Camera-type eye (tissue), 1 donor: ENCODE data around the genes CDC23 and ETF1.

DNA sequence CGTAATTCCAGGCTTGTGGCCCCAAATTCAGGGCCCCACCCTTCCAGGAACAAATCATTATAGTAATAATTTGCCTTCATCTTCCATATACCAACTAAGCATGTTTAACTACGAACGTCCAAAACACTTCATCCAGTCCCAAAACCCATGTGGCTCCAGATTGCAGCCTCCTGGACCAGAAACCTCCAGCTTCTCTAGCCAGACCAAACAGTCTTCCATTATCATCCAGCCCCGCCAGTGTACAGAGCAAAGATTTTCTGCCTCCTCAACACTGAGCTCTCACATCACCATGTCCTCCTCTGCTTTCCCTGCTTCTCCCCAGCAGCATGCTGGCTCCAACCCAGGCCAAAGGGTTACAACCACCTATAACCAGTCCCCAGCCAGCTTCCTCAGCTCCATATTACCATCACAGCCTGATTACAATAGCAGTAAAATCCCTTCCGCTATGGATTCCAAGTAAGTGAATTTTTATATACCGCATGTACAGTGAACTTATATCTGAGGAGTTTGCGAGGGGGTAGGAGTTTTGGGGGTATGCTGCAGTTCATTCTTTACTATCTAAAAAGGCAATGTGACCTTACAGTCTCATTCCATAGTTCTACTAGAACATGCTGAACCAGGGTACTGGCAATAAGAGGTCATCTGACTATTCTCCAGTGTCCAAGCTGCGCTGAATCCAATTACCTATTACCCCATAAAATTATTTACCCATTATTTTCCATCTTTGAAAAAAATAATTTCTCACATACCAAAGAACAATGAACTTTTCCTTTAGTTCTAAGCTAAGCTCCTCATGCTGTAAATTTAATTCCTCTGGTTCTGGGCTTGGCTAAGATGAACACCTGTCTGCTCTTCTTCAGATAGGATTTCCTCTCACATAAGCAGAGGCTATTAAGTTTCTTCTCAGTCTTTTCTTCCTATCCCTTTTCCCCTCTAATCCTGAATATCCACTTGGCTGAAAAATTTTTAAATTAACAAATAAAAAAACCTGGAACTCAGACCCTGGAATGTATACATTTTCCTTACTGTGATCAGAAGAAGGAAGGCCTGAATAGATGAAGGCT lies 3.2 kb downstream of the MYOT start:
- RAMPAGE, long total RNA = no peak

- RAMPAGE, long total RNA = no peak
These were observed 53.3 kb downstream of the FAM13B start for GRCh38 chr5:137979472-137980103.

DNA sequence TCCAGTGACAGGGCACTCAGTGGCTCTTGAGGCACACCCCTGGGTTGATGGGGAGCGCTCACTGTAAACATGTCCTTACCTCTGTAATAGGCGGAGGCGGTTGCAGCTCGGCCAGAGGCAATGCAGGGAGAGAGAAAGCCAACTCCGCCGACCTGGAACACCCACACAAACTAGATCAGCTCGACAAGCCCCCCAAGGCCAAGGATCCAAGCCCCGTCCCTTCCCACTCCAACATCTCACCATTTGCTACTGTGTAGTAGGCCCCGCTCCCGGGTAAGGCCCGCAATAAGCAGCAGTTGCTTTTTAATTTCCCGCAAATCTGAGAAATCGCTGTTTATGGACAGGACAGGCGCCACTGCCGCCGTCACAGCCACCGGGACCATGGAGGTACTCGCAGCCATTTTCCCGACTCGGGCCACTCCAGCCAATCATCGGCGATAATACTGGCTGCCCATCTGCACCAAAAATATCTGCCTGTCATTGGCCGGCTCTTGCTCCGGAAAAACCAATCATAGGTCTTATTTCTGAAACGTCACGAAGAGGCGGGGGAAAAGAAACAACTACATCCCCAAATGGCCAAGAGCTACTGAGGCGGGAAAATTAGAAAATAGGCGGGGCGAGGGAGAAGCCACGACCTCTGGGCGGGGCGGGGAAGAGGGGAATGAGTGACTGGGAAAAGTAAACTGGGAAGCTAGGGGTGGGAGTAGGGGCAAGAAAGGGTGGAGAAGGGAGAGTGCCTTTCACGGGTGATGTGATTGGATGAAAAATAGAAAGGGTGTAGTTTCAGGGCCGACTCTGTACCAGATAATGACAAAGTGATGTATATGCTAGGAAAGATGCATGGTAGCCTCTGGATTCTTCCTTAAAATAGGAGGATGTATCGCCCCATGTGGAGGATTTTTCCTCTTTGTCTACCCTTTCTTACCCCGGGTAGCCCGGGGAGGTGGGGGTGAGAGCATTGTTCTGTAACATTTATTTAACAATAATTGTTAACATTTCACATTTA lies at the start of gene CDC23:
CDC23 (minus strand) TSS at position 412 of the 1,006 bp plus-strand sequence.
- RAMPAGE, long total RNA = no peak

- RAMPAGE, long total RNA = no peak
These were observed 5.4 kb upstream of the KDM3B start for GRCh38 chr5:138346705-138347798.

DNA sequence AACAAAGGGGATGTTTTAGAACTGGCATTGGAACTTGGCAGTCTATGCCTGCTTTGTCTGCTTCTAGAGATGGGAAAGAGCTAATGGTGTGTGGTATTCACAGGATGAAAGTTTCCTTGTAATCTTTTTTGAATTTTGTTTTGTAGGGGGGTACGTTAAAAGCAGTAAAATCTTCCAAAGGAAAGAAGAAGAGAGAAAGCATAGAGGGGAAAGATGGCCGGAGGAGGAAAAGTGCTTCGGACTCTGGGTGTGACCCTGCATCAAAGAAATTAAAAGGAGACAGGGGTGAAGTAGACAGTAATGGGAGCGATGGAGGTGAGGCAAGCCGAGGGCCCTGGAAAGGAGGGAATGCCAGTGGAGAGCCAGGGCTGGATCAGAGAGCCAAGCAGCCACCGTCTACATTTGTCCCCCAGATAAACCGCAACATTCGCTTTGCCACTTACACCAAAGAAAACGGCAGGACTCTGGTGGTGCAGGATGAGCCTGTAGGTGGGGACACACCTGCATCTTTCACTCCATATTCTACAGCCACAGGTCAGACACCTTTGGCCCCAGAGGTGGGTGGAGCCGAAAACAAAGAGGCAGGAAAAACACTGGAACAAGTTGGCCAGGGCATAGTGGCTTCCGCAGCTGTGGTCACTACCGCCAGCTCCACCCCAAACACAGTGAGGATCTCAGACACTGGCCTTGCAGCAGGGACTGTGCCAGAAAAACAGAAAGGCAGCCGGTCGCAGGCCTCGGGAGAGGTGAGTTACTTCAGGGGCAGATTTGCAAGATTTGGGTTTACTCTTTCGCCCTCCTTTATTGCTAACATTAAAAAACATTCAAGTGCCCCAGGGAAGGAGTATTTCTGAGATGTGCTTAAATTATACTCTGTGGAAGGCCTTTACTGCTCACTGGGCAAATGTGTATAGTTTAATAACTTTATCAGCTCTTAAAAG lies 33.7 kb downstream of the KDM3B start:
- RAMPAGE, long total RNA = no peak

DNA sequence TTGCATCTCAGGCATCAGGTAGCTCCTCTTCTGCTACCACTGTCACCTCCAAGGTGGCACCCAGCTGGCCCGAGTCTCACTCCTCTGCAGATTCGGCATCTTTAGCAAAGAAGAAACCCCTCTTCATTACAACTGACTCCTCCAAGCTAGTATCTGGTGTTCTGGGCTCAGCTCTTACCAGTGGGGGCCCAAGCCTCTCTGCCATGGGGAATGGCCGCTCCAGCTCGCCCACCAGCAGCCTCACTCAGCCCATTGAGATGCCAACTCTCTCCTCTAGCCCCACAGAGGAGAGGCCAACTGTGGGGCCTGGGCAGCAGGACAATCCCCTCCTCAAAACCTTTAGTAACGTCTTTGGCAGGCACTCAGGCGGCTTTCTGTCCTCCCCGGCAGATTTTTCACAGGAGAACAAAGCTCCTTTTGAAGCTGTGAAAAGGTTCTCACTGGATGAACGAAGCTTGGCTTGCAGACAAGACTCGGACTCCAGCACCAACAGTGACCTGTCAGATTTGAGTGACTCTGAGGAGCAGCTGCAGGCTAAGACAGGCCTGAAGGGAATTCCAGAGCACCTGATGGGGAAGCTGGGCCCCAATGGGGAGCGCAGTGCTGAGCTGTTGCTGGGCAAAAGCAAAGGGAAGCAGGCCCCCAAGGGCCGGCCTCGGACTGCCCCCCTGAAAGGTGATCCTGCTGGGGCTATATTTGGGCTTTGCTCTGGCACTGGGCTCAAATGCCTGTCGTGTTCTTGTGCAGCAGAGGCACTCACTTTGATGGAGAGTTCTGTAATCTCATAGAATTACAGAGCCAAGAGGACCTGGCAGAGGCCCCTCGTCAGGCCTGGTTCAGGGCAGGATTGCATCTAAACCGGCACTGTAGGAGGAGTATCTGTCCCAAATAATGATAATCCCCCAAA lies 39.4 kb downstream of the KDM3B start:
- RAMPAGE, long total RNA = no peak

DNA sequence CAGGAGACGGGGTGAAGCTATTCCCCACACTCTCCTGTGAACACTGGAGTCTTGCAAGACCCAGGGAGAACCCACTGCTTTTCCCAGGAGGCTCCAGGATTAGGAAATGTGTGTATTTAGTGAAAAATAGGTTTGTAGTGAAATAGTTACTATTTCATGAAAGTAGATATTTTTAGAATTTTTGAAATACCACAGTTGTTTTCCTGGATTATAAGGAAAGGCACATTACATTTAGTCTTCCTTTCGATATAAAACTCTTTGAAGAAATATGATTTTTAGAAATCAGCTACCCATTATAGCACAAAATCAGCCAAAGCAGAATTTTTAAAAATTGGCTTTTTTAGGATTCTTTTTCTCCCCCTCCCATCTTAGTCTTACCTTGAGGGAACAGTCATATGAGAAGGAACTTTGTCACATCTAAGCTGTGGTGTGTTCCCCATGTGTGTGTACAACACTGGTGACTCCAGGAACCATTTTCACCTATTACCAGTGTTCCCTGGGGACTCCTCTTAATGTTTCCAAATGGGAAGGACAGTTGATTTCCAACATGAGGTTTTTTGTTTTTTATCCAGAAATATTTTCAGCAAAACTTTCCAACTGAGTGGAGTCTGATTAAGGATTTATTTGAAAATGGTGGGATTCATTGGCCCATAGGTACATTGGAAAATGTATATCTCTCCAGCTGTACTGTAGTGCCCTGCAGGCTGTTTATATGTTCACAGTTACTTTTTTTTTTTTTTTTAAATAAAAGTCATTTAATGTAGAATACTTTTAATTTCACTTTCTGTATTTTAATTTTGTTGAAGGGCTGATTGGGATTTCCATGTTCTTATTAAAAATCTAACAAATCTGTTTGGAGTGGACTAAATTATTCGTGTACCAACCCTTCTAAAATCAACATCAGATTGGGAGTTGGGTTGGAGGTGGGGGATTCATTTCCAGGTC lies 2.4 kb upstream of the REEP2 start:
- RAMPAGE, long total RNA = no peak

GRCh38 chr5:138467574-138468202 lies 2.4 kb downstream of the EGR1 start:
- RAMPAGE, long total RNA = no peak

DNA sequence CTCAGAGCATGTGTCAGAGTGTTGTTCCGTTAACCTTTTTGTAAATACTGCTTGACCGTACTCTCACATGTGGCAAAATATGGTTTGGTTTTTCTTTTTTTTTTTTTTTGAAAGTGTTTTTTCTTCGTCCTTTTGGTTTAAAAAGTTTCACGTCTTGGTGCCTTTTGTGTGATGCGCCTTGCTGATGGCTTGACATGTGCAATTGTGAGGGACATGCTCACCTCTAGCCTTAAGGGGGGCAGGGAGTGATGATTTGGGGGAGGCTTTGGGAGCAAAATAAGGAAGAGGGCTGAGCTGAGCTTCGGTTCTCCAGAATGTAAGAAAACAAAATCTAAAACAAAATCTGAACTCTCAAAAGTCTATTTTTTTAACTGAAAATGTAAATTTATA lies 3.4 kb downstream of the EGR1 start:
- RAMPAGE, long total RNA = no peak

DNA sequence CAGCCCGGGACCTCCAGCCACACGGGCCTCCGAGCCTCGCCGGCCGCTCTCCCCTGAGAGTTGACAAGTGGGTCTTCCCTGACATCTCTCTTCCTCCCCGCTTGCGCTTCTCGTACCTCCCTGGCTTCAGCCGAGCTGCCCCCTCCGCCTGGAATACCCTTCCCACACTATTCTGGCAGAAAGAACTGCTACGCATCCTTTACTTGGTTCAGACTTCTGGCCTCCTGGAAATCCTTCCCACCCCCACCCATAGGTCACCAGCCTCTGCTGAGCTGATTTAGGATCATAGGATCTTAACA lies 27.1 kb downstream of the EGR1 start:
- RAMPAGE, long total RNA = no peak

DNA sequence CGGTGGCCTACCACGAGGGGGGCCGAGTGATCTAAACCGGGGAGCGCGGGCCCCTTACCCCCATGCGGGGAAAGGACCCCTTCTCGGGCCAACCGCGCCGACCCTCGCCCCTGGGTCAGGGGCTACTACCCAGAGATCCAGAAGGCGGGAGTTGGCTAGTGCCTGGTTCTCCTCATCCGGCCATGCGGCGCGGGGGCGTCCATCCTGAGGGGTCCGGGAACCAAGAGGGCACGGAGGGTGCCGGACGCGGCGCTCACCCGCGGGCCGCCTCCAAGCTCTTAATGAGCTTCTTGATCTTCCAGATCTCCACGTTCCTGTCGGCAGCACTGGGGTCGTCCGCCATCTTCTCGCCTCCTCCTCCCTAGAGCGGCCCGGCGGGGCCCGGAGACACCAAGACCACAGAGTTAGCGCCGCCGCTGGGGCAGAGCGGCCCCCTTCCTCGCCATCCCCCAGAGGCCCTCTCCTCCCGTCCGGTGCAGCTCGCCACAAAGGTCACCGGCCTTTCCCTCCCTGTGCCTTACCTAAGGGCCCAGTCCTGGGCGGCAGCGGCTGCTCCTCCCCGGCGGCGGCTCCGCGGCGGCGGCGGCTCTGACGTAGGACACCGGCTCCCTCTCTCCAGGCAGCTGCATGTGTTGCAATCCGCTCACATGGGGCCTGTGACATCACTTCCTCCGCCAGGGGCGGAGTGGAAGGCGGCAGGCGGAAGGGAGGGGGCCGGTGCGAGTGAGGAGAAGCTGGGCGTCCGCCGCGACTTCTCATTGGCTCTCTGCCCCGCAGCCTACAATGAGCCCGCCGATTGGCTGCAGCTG lies at the start of gene ETF1:
ETF1 (minus strand) TSS at position 661 of the 809 bp plus-strand sequence.
- RAMPAGE, long total RNA = no peak

GRCh38 chr5:138551481-138552283 lies 8.6 kb upstream of the ETF1 start:
- RAMPAGE, long total RNA = no peak

GRCh38 chr5:138552703-138553650 lies 9.9 kb upstream of the ETF1 start:
- RAMPAGE, long total RNA = no peak

DNA sequence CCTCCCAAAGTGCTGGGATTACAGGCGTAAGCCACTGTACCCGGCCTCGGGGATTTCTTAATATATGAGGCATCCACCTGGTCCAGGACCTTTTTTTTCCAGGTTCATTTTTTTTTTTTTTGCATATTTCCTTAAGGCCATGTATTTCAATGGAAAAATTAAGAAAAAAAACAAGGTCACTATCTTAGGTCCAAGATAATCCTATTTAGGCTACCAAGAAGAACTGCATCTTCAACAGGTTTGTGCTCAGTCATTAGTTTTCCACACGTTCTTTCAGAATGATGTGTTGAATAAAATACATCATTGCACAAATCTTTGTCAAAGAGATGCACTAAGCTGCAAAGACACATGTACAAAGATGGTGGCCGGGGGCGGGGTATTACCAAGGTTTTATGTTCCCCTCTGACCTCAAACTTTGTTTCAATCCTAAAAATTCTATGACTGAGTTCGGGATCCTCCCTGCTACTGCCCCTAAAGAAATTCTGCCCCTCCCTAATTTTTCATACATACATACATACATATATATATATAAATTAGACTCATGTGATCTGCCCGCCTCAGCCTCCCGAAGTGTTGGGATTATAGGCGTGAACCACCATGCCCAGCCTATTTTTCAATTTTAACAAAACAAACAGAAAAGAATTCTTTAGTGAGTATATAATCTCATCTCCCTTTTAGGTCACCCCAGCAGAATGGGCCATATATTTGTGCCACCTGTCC lies 14.2 kb downstream of the HSPA9 start:
- RAMPAGE, long total RNA = no peak

- RAMPAGE, long total RNA = no peak
These were observed 8.9 kb upstream of the HSPA9 start for GRCh38 chr5:138584042-138584477.

GRCh38 chr5:138632869-138633497 lies 57.8 kb upstream of the HSPA9 start:
- RAMPAGE, long total RNA = no peak

DNA sequence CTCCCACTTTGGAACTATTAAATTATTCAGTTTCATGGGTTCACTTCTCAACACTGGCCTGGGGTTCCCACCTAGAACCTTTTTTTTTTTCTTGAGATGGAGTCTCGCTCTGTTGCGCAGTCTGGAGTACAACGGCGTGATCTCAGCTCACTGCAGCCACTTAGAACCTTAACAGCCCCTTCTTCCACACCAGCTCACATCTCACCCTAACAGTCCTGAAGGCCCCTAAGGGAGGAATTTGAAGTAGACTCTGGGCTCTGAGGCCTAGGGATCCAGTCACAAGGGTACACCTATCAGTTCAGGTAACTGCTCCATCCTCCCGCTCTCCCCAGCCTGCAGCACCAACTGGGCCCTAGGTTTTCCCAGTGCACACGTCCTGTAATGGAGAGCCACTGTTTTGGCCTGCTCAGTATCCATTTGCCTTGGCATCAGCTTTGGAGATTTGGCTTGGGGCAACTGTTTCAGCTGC lies 86.5 kb upstream of the CTNNA1 start:
- RAMPAGE, long total RNA = no peak

DNA sequence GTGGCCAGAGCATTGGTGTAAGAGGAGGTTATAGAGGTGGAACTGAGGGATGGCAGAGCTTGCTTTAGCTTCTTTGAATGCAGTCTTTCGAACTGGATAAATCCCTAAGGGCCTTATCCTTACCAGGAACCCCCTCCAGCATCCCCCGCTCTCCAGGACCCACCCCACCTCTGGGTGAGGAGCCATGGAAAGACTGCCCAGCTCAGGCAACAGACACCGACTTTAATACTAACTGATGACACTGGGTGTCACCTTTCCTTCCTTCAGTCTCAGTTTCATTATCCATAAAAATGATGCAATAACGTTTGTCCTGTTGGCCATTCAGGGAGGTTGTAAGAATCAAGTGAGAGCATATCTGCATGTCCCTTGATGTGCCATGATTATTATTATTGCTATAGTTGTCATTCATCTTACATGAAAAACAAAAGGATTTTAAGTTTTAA lies 50.8 kb upstream of the CTNNA1 start:
- RAMPAGE, long total RNA = no peak

DNA sequence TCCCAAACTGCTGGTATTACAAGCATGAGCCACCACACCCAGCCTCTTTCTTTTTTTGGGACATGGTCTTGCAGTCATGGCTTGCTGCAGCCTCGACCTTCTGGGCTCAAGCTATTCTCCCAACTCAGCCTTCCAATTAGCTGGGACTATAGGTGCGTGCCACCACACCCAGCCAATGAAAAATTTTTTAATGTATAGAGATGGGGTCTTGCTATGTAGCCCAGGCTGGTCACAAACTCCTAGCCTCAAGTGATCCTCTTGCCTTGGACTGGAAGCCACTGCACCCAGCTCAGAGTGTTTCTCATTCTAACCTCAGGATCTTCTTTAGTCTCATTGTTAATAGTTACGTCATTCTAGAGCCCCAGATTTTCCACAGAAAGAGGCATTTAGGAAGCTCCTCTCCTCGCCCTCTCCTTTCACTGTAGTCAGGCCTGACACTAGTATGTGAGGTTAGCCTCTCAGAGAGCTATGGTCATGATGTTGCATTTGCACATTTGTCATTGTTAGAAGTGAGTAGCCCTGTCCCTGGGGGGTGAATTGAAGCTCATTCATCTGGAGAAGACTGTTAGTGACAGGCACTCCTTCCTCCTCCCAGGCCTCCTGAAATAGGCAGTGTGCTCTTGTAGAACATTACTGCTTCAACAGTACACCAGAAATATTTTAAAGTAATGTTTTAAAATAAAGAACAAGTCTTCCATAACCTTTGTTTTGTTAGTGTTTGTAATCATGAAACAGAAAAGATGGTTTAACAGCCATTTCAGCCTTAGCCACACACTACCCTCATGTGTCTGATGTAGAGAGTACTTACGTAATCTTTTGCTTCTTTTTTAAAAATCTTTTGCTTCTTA lies 26.5 kb upstream of the LRRTM2 start:
- RAMPAGE, long total RNA = no peak

DNA sequence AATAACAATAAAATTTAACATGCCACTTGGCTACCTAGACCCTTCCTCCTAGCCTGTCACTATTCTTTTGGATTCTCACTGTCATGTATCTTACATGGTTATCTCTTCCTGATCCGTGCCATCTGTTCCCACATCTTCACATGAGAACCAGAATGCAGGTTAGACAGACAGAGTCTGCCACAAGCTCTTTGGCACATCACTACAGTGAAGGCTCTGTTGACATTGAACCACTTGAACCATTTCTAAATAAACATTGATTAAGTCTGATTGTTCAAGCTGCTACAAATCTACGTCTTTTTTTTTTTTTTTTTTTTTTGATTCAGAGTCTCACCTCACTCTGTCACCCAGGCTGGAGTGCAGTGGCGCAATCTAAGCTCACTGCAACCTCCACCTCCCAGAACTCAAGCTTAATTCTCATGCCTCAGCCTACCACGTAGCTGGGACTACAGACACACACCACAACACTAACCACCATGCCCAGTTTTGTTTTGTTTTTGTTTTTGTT lies 85.0 kb upstream of the LRRTM2 start:
- RAMPAGE, long total RNA = no peak